Measurements from ENCODE around the genes APOC4 and PPP1R13L.

DNA sequence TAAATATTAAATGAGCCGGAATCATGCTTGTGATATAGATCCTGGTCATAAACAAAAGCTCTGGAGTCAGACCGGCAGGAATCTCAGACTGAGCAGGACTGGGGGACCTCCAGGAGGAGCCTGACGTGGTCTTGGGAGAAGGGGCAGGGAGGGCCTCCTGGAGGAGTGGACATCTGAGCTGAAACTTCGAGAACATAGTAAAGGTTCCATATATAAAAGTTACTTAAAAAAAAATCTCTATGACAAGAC lies 353 bp upstream of the CEACAM20 start:
- PRO-cap, 2 experiments: no peak in any of the 2 experiments

- PRO-cap, 2 experiments: no peak in any of the 2 experiments
These were observed 3.4 kb downstream of the PVR start for GRCh38 chr19:44647095-44647620.

DNA sequence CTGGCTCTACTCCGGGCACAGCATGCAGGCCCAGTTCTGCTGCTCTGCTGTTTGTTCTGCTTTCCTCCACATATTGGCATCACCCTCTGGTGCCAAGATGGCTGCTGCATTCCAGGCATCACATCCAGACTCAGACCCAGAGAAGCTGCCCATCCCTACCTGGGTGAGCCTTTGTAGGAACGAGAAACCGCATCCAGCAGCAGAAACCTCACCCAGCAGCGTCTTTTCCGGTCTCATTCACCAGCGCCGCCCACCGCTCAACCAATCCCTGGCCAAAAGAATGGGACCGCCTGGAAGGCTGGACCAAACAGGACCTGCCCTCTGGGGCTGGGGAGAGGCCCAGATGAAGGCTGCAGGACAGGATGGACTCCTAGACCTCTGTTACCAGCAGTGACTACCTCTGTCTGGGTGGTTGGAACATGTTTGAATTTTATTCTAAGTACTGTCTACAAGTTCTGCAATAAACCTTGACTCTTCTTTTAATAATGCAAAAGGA lies 5.6 kb upstream of the CEACAM19 start:
- PRO-cap, 2 experiments: no peak in any of the 2 experiments

- PRO-cap, 2 experiments: no peak in any of the 2 experiments
These were observed 12.2 kb downstream of the BCAM start for GRCh38 chr19:44820656-44821882.

- PRO-cap, 2 experiments: no peak in any of the 2 experiments
These were observed 10.5 kb downstream of the NECTIN2 start for GRCh38 chr19:44856596-44857011.

GRCh38 chr19:44867220-44868119 lies 21.4 kb downstream of the NECTIN2 start:
- PRO-cap, 2 experiments: no peak in any of the 2 experiments

GRCh38 chr19:44908226-44909061 lies 2.8 kb downstream of the APOE start:
- PRO-cap, 2 experiments: no peak in any of the 2 experiments

GRCh38 chr19:44942006-44942596 lies at the start of gene APOC4:
Gene APOC4 (plus strand): TSS chr19:44942237.
- PRO-cap, 2 experiments: no peak in any of the 2 experiments

- PRO-cap, 2 experiments: no peak in any of the 2 experiments
These were observed 7.2 kb downstream of the ZNF296 start for GRCh38 chr19:45068974-45069616.

DNA sequence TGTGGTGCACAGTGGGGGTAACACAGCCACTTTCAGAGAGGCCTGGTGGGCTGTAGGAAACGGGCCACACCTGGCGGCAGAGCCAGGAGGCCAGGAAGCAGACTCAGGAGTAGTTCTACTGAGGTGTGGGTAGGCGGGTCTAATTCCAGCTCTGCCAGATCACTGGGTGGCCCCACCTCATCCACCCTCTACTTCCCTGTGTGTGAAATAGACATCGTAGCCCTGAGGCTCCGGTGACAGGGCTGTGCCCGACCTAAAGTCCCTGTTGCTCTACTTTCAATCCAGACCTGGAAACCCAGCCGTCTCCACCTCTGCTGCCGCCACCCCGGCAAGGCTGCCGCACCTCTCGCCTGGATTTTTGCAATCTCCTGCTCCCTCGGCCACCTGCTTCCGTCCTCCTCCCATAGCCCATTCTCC lies 4.0 kb downstream of the NKPD1 start:
- PRO-cap, 2 experiments: no peak in any of the 2 experiments

- PRO-cap, 2 experiments: no peak in any of the 2 experiments
These were observed 570 bp downstream of the MARK4 start for GRCh38 chr19:45251377-45252304.

- PRO-cap, 2 experiments: no peak in any of the 2 experiments
These were observed 22.1 kb downstream of the MARK4 start for GRCh38 chr19:45273191-45273628.

GRCh38 chr19:45287165-45287738 lies 35.4 kb downstream of the CKM start:
- PRO-cap, 2 experiments: no peak in any of the 2 experiments

DNA sequence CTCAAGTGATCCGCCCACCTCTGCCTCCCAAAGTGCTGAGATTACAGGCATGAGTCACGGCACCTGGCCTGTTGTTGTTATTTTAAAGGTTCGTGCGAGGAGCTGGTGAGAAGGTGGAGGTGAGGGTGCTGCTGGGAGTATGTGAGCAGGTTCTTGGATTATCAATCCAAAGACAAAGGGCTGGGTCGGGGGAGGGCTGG lies 1.6 kb downstream of the CKM start:
- PRO-cap, 2 experiments: no peak in any of the 2 experiments

DNA sequence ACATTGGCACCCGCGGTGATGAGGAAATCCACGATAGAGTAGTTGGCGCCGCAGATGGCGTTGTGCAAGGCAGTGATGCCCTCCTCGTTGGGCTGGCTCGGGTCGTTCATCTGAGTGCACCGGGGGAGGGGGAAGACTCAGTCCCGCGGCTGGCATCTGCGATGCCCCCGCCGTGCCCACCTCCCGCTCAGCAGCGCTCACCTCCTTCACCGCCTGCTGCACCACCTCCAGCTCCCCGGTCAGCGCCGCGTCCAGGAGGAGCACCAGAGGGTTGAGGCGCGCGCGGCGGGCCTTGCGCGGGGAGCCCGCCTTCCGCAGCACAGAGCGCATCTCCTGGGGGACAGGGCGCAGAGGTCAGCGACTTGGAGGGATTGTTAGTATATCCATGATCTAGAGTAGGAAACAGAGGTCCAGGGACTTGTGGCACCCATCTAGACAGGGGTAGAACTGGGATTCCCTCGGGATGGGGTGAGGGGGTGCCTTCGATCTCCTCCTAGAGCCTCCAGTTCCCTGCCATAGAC lies 15.5 kb upstream of the ERCC2 start:
- PRO-cap, 2 experiments: no peak in any of the 2 experiments

DNA sequence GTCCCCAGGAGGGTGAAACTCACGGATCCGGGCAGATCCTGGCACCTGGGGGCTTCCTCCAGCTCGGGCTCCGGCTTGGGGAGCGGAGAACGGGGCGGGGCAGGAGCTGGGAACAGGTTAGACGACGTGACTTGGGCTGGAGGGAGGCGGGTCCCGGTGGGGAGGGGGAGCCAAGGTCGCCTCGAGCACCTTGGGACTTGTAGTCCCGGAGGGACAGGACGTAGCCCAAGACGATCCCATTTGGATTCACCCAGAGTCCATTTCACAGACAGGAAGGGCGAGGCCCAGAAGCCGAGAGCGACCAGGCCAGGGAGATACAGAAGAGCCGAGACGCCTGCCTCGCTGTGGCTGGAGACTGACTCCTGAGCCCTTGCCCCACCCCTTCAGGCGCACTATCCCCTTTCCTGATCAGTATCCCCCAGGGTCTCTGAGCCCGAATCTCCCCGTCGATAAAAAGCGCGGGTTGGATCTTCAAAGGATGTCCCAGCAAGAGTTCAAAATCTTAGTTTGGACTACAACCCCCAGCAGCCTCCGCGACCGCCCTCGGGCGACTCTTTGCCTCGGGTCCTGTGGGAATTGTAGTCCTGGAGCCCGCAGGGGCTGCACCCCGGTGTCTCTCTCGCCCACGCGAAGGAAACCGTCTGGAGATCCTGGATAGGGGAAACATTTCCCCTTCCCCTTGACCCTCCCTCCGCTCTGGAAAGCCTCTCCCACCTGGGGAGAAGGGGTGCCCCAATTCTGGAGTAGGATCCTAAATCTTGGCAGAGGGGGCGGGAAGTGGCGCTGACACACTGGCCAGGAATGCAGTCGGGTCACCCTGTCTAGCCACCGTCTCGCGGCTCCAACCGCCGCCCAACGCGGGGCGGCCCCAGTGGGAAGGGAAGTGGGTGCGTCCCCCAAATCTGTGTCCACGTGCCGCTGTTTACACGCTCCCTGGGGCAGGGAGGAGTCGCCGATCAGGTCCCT lies at the start of gene PPP1R13L:
PPP1R13L (minus strand) TSS at position 94 of the 966 bp plus-strand sequence.
- PRO-cap, 2 experiments: peak in 1 of 2 experiments; most common minus-strand start position 823 of the sequence (in 1)

- PRO-cap, 2 experiments: no peak in any of the 2 experiments
These were observed 19.6 kb upstream of the ERCC1 start for GRCh38 chr19:45443231-45443898.

GRCh38 chr19:45468103-45468753 lies 432 bp downstream of the FOSB start:
- PRO-cap, 2 experiments: peak in 2 of 2 experiments; most common plus-strand start chr19:45468394 (in 2); most common minus-strand start chr19:45468722 (in 2)

DNA sequence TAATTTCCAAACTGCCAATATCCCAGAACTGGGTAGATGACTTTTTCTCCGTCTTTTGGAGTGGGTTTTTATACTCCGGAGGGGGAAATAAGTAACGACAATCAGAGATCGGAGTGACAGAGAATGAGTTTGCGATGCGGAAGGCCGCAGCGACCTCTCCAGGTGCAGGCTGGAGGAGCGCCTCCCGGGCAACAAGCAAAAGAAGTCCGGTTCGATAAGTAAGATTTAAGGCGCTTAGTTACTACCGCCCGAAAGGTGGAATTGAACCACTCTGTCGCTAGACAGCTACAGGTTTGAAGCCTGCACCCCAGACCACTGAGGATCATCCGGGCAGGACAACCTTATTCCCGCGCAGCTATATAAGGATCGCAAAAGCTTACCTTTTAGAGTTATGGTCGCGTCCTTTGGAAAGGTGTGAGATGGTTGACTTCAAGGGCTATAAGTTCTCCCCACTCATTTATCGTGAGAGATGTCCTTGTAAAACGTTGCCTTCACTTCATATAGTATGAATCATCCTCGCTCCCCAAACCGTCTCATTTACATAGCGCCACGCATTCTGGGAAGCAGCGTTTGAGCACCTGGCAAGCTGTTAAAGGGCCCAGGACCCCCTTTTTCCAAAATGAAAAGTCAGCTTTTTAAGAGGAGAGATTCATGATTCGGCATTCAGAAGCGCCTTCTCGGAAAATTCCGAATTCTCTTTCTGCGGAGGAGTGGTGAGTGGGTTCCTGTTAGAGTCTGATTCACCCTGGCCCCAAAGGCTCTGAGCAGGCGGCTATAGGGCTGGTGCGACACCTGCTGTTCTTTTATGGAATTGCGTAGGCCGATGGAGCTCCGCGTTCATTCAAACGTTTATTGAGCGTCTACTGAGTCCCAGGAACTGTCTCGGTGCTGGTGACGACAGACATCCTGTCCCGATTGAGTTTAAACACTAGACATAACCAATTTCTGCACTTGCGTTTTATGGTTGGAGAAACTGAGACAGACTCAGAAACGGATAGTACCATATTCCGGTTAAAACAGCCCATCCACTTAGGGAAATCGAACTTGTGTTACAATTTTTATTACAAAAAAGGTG lies 10.9 kb downstream of the FOSB start:
- PRO-cap, 2 experiments: peak in 2 of 2 experiments; most common plus-strand start position 310 of the sequence (in 2); most common minus-strand start position 332 of the sequence (in 2)

GRCh38 chr19:45492596-45493763 lies 3.9 kb downstream of the RTN2 start:
- PRO-cap, 2 experiments: no peak in any of the 2 experiments